Parietal lobe (tissue), 2 donors: Measurements from ENCODE around the genes KDM7A, MRPS33, DENND11 and TAS2R5.

DNA sequence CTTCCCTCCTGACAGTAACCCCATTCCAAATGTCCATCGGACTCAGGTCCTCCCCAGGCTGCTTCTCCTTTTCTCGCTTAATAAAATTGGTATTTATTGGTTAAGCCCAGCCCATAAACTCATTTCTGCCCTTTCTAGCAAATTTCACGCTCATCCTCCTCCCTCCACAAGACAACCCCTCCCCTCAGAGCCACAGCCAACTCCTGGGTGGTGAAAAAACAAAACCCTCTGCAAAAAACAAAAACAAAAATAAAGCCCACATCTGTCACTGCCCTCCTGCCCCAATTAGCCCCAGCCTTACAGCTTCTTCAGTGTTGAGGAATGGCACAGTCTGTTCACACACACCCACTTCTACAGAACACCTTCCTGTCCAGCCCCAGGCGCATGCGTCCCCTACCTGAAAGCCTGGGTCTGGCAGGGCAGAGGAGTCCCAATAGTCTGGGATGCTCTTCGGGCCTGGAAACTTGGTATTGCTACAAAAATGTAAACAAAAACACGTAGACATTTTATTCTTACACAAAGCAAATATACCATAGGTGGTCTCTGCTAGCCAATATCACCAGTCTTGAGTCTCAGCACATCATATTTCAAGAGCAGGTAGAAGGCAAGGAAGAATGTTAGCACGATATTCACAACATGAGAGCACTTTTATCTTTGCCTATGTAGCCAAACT, 34.4 kb downstream of the PARP12 start:
- RAMPAGE, long total RNA: no peak

DNA sequence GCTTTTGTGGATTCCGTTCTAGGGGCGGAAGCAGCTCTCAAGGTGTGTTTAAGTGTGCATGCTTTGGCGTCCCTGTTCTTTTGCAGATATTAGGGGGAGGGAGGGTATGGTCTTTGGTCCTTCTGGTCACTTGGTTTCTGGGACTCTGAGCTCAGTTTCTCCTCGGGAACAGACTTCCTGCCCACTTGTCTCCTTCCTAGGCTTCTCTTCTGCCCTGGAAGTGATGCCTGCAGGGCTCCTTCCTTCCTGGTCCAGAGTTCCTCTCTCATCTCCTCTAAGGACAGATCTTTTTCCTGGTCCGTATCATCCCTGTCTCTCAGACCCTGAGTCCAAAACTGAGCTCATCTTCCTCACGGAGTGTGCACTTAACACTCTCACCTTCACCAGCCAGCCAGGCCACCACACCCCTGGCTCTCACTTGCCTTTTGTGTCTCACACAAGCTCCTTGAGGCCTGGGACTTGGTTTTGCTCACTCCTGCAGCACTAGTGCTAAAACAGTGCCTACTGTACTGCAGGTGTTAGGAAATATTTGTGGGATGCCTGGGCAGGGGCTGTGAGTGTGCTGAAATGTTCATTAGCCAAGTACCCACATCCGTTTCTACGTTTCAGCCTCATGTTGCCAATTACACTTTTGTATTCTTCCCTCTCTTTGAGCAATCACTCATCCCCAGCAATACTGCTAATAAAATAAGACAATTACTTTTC, 21.3 kb upstream of the PARP12 start:
- RAMPAGE, long total RNA: no peak

DNA sequence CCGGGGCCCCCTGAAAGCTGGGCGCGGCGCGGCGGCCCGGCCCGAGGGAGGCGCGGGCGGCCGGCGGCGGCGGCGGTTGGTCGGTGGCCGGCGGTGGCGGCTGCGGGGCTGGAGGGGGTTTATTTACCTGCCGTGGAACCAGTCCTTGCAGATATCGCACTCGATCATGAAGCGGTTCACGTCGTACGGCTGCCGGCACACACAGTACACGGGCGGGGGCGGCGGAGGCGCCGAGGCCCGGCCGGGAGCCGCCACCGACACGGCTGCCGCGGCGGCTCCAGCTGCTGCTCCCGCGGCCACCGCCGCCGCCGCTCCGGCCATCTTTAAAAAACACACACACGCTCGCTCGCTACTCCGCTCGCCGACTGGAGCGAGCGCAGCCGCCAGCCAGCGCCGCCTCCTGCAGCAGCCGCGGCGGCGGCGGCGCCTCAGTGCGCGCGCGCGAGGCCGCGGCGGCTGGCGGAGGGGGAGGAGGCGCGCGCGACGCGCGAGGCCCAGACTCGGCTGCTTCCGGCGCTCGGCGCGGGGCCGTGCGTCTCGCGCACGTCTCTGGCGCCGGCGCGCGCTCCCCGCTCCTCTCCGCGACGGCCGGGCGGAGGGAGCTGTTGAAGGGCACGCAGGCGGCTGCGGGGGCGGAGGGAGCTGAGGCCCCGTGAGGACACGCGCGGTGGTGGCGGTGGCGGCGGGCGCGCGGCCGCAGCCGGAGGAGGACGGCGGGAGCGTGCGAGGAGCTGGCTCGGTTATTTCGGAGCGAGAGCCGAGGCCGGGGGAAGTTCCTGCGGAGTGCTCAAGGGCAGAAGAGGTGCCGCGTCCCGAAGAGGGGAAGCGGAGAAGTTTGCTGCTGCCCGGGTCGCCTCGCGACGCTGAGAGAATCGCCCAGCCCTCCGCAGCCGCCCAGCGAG, at the start of gene KDM7A:
KDM7A (minus strand) TSS at position 367 of the 902 bp plus-strand sequence.
- RAMPAGE, long total RNA: no peak

DNA sequence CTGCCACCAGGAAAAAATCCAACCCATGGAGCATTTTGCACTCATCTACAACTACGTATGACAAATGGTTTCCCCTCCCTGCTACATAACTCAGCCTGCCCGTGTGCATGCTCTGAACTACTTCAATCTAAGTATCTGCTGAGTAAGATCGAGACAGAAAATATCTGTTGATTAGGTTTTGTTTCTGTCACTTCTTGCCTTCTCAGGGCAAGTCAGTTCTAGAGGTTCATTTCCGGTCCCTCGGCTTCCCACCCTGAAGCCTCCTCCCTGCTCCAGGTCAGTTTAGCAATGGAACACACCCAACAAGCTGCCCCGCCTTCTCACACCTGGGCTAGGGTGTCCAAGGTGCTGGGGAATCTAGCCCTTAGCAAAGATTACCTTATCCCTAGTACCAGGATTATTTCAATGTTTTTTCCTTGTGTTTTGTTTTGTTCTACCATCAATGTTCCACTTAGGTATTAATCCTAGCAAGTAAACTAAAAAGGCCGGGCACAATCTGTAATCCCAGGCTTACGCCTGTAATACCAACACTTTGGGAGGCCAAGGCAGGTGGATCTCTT, 35.8 kb upstream of the KDM7A start:
- RAMPAGE, long total RNA: no peak

DNA sequence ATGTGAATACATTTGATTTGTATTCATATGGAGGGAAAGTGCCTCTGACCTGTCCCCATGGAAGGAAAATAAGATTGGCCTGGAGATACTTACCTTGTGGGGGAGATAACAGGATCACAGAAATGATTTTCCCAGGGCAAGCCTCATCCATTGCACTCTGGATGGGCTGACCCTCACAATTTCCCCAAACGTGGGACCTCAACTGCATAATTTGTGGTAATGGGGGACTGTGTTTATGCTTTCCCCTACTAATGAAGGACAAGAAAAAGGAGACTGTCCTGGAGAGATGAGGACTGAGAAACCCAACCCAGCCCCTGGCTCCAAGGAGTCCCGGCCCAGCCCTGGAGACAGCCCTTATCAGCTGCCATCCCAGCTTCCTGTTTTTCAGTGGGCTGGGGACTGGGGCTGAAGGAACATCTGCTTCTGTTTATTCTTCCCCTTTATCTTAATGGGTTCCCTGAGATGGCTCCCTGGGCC, 65.0 kb upstream of the KDM7A start:
- RAMPAGE, long total RNA: no peak

- RAMPAGE, long total RNA: no peak
These were observed 9.1 kb downstream of the DENND2A start for GRCh38 chr7:140631384-140631999.

- RAMPAGE, long total RNA: no peak
These were observed 584 bp downstream of the DENND2A start for GRCh38 chr7:140639767-140640690.

- RAMPAGE, long total RNA: no peak
These were observed 6.4 kb upstream of the DENND2A start for GRCh38 chr7:140646919-140647454.

- RAMPAGE, long total RNA: start-site peak on the minus strand at chr7:141014634-141014670, 21 and 33 reads in 2 replicates; start-site peak on the minus strand at chr7:141014942-141014962, 328 and 87 reads in 2 replicates
These were observed at the start of gene MRPS33 for GRCh38 chr7:141014579-141015584. Gene MRPS33 (minus strand): TSS chr7:141014952.

- RAMPAGE, long total RNA: no peak
These were observed 2.7 kb upstream of the TMEM178B start for GRCh38 chr7:141071018-141071736.

DNA sequence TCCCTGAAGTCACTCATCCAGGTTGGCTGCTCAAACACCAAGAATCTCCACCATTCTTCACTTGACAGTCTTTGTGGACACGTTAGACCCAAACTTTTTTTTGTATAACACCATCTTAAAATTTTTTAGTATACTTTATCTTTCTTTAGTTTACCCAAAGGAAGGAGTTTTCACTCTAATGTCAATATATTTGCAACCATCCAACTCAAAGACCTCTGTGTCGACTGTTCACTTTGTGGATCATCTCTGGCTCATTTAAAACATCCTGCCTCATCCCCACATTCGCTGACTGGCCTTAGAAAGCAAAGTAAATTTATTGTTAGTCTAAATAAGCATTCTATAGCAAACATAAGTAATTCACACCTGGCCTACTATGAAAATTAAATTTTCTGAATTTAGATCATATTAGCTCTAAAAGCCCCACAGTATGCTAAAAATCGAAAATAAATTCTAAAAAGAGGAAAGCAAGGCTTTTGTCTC, 44.6 kb downstream of the DENND11 start:
- RAMPAGE, long total RNA: no peak

DNA sequence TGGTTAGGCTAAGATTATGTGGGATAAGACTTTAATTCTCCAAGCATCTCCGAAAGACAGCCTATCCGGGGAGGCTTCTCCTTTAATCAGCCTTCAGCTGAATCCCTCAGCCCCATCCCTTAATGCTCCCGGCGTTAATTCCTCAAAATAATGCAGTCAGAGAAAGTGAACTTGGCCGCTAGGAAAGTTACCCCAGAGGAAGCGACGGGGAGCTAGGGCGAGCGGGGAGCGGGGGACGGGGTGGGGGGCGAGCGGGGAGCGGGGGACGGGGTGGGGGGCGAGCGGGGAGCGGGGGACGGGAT, 871 bp downstream of the DENND11 start:
- RAMPAGE, long total RNA: no peak

GRCh38 chr7:141702015-141702769, at the start of gene DENND11:
Gene DENND11 (minus strand): TSS chr7:141702166.
- RAMPAGE, long total RNA: no peak

DNA sequence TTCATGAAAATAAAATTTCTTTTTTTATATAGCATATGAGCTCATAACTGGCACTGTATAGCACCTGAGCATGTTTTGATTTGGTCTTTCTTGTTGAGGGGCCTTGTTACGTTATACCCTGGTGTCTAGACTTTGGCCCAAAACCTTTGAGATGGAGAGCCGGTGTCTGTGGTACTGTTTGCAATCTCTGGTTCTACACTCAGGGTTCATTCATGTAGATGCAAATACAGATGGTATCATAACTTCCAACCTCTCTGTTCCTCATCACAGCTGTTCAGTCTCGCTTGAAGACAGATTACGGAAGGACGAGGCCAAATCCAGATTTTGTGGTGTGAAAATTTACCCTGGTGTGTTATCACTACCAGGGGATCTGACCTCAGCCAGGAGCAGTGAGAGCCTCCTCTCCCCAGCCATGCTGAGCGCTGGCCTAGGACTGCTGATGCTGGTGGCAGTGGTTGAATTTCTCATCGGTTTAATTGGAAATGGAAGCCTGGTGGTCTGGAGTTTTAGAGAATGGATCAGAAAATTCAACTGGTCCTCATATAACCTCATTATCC, at the start of gene TAS2R5:
TAS2R5 (plus strand) TSS at position 268 of the 557 bp plus-strand sequence.
- RAMPAGE, long total RNA: no peak

DNA sequence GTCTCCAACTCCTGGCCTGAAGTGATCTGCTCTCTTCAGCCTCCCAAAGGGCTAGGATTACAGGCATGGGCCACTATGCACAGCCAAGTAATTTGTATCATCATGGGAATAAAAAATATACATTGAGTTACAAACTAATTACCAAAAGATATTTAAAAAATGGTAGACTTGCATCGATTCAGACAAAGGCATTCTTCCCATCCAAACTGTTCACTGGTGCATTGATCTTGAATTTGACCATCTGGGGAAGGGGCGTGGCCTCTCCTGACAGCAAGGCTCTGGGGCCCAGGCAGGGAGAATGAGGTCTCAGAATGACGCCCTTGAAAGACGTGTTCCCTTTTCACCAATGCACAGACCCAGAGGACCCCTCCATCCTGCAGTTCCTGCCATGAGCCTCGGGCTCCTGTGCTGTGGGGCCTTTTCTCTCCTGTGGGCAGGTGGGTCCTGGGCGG, 91.0 kb upstream of the PRSS58 start:
- RAMPAGE, long total RNA: no peak

DNA sequence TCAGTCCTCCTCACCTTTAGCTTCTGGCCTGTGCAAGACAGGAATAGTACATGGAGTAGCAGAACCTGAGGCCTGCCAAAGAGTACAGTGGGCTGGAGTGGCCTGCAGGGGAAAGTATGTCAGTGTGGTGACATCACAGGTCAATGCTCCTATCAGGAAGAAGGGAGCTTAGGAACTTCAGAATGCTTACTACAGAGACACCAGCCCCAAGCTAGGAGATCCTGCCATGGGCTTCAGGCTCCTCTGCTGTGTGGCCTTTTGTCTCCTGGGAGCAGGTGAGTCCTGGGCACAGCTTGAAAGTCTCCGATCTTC, 133.8 kb upstream of the PRSS58 start:
- RAMPAGE, long total RNA: no peak

DNA sequence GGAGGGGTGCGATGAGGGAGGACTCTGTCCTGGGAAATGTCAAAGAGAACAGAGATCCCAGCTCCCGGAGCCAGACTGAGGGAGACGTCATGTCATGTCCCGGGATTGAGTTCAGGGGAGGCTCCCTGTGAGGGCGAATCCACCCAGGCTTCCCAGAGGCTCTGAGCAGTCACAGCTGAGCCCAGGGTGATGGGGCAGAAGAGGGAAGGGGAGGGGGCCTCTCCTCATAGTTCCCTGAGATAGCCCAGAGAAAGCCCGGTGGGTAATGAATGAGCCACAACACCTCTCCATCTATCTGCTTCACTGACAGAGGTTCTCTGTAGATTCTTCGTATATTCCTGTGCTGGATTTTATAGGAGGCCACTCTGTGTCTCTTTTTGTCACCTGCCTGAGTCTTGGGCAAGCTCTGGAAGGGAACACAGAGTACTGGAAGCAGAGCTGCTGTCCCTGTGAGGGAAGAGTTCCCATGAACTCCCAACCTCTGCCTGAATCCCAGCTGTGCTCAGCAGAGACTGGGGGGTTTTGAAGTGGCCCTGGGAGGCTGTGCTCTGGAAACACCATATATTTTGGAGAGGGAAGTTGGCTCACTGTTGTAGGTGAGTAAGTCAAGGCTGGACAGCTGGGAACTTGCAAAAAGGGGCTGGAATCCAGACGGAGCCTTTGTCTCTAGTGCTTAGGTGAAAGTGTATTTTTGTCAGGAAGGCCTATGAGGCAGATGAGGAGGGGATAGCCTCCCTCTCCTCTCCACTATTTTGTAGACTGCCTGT, 16.5 kb downstream of the PRSS2 start:
- RAMPAGE, long total RNA: no peak

- RAMPAGE, long total RNA: no peak
These were observed 17.7 kb downstream of the PRSS2 start for GRCh38 chr7:142788103-142789293.

GRCh38 chr7:142803398-142803764, 32.6 kb downstream of the PRSS2 start:
- RAMPAGE, long total RNA: no peak

DNA sequence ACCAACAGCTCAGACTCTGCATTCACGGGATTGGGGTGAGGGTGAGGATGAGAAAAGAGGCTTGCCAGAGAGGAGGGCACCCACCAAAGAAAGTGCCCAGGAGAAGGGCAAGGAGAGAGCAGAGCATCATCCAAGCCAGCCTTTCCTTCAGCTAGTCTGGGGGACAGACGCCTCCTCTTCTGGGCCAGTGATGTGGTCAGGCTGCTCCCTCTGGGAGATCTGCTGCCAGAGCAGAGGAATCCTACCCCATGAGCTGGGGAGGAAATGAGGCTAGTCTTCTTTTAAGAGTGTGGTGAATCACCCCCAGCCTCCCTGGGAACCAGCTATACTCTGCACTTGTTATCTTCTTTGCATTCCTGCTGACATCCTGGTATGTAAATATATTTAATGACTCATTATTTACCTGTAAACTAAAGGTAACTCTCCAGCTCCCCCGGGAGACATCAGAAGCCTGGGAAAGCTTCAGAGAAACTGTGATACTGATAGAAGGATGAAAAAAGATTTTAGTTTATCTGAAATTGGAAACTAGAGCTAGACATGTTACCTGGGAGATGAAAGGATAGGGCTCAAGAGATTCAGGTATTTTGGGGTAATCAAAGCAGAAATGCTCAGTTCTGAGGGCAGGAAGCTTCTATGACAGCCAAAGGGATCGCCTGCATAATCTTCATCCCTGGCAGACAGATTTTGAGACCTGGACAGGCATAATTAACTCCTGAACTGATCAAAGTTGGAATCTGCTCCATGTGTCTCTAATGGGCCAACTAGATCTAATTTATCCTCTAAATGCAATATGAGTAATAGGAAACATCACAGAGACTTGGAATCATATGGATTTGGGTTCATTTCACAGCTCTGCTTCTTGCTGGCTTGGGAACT, 41.5 kb upstream of the EPHB6 start:
- RAMPAGE, long total RNA: no peak